Neutrophil (primary cell): Measurements from ENCODE around the gene COLQ.

DNA sequence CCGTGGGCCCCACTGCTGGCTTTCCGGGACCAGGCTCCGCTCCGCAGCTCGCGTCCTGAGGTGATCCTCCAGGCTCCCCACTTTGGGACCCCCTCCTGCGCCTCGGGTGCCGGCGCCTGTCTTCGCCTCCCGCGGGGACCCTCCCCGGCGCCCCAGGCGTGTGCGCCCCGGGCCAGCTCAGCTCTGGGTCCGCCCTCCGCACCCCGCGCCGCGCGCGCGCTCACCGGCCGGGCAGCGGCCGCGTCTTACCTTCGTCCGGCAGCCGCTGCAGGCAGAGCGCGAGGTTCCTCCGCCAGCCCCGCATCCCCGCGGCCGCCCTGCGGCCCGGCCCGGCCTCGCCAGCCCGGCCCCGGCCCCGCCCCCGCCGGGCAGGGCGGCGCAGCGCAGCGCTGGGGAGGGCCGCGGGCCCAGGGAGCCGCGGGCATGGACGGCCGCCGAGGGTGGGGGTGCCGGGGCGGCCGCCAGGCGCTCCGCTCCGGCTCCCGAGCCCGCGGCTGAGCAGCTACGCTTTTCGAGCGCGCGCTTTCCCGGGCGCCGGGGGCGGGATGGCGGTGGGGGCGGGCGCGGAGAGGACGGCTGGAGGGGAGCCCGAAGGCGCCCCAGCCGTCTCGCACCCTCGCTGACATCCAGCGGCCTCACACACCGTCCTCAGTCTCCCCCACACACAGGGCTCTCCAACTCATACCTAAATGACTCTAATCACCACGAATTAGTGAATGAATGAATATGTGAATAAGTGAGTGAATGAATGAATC is 48.7 kb upstream of the CCDC174 start:
- PRO-cap, result no peak

DNA sequence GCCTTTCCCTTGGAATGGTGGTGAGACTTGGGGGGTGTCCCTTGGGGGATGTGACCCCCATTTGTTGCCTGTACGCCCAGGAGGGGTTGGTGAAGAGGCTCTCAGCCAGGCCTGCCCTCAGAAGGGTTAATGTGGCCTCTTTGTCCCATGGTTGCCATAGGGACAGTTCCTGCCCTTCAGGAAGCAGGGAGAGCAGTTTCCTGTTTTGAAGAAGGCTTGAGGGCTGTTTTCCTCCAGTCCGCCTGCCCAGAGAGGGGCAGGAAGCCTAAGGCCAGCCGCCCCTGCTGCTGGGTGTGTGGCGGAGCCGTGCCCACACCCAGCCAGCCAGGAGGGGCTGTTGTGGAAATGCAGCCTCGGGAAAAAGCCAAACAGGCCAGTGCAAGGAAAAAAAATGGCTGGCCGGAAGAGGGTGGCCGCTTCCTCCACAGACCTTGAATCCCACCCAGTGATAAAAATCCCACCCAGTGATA is 14.5 kb upstream of the FGD5 start:
- PRO-cap, result no peak

DNA sequence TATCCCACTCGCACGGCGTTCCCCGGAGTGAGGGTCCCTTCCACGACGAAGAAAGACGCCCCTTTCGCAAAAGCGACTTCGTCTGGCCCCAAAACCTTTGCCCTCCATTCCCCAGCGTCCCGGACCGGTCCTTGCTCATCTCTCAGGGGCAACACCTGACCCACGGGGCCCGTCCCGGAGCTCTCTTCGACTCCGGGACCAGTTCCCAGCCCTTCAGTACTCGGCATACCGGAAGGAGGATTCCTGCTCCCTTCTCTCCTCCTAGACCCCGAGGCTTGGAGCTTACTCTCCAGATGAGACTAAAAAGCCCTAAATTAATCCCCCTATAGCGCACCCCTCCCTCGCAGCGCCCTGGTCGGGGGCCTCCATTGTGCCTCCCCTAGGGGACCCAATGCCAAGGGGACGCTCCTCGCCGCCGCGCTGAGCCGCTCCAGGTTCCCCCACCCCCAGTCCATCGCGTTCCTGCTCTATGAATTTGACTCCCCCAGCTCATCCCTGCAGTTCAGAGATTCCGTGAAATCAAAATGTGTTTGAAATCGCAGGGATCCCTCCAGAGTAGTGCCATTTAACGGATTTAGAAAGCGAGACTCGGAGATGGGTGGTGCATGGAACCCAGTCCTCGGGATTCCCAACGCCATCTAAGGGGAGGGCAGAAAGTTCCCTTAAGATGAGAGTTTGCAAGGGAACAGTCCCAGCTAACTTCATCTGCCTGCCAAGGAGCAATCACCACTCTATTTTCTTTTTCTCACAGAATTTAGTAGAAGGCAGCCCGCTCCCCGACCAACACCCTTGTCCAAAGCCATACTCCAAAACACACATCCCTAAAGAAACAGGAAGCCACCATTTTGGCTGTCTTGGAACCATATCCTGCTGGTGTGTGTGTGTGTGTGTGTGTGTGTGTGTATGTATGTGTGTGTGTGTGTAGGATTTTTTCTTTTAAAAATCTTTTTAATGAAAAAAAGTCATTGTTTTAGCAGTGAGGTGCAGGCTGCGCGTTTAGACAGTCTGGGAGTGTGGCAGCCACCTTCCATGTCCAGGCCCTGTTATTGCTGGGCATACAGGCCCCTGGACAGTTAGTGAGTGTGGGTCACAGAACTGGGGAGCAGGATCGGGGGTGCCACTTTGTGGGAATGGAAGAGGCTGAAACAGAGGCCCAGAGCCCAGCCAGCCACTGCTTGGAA is 7.2 kb upstream of the FGD5 start:
- PRO-cap, result no peak

GRCh38 chr3:14947776-14948502 is 556 bp downstream of the NR2C2 start:
- PRO-cap, result bidirectional peak, plus-strand start at chr3:14948204, minus-strand start at chr3:14948010; bidirectional peak, plus-strand start at chr3:14948407, minus-strand start at chr3:14948365

DNA sequence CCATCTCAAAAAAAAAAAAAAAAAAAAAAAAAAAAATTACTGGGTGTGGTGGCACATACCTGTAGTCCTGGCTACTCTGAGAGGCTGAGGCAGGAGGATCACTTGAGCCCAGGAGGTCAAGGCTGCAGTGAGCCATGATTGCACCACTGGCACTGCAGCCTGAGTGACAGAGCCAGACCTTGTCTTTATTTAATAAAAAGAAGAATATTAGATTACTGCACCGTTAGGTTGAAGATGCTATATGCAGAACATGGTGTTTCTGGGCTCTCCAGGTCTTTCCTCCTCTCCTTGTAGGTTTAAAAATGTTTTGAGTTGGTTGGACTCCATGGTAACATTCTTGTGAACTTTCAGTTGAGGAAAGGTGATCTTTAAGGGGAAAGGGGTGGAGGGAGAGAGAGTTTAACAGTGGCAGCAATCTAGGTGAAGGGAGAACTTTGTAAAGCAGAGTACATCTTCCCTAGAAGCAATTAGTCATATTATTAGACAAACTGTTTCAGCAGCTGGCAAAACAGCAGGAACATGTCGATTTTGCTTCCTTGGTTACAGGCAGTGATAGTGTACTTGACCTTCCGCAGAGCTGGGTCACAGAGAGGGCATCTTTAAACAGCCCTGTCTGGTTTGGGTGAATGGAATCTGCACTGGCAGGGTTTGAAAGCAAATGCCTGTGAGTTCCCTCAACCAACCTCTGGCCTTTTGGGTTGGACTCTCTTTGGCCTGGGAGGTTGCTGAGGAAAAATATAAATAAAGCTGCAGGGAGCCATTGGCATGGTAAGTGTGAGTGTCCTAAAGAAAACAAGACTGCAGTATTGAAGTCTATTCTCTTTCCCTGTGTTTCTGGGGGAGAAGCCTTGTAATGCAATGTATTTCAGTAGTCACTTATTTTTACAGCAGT is 42.8 kb downstream of the NR2C2 start:
- PRO-cap, result no peak

- PRO-cap, result no peak
These were observed 6.2 kb downstream of the SH3BP5 start for GRCh38 chr3:15326102-15326729.

DNA sequence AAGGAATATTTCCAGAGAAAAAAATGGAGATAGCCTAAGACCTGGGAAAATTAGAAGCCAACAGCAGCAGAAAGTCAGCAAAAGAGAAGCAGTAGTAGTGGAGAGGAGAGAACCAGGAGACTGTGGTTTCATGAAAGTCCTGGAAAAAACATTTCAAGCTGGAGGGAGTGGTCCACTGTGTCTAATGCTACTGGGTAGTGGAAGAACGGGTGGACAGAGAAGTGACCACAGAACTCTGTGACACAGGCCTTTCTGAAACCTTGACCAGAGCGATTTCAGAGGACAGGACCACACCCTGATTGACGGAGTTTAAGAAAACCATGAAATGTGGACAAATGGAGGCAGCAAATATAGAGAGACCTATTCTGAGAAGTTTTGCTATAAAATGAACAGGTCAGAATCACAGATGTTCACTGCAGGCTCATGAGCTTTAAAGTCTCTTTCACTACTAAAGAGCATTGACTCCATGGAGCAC is 15.4 kb upstream of the SH3BP5 start:
- PRO-cap, result no peak

DNA sequence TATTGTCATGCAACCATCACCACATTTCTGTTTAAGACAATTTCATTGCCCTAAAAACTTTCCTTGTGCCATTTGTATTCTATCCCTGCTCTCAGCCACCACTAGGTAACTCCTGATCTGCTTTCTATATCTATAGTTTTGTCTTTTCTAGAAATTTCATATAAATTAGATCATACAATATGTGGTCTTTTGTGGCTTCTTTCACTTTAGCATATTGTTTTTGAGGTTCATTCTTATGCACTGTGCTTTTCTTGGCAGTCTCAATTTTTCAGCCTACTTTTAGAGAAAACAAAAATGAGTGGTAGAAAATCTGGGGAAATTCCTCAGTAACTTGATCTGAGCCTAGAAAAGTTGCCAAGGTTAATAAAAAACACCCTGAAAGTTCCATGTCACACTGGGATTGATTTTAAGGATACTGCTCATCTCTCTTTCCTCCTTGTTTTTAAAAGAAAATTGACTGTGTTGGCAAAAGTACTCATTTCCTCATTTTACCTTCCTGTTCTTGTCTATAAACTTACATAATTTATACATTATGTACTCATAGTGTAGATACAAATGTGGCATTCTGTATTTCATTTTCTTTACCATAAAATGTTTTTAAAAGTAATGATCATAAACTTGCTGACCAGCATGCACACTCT is 28.4 kb upstream of the SH3BP5 start:
- PRO-cap, result no peak

DNA sequence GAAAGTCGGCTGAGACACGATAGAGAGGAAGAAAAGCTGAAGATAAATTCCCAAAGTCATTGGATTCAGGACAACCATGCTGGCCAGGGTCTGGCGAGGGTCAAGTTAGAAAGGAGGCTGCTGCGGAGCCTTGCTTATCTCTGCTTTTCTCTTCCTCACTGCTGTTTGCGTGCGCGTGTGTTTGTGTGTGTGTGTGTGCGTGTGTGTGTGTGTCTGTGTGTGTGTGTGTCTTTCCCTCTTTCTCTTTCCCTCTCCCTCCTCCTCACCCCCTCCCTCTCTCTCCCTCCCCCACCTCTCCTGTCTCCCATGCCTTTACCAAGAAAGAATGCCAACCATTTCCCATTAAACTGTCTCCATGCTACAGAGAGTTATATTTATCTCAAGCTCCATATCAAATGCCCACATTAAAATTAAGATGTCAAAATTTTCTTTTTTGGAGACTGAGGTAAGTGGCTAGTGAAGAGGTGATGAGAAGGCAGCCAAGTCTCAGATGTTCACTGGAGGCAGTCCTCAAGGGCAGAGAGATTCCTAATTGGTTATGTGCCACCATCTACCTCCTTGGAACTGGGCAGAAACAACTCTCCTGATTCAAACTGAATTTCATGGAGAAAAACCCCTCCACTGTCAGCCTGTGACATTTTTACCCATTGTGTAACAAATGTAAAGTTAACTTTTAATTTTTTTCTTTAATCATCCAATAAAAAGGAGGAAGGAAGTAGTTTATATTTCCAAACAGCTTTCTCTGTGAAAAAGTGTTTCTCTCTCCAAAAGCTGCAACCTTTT is at the start of gene COLQ:
Gene COLQ (minus strand): TSS at position 159 of the 783 bp plus-strand sequence.
- PRO-cap, result no peak

DNA sequence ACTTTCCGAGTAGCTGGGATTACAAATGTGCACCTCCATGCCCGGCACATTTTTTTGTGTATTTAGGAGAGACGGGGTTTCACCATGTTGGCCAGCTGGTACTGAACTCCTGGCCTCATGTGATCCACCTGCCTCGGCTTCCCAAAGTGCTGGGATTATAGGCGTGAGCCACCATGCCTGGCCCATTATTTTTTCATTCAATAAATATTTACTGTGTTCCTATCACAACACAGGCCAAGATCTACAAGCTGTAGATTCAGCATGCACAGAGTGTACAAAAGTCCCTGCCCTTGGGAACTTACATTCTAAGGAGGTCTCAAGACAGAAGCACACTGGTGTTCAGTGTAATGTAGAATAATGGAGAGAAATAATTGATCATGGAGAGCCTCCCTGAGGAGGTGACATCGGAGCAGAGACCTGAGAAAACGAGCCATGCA is 8.1 kb upstream of the COLQ start:
- PRO-cap, result no peak

DNA sequence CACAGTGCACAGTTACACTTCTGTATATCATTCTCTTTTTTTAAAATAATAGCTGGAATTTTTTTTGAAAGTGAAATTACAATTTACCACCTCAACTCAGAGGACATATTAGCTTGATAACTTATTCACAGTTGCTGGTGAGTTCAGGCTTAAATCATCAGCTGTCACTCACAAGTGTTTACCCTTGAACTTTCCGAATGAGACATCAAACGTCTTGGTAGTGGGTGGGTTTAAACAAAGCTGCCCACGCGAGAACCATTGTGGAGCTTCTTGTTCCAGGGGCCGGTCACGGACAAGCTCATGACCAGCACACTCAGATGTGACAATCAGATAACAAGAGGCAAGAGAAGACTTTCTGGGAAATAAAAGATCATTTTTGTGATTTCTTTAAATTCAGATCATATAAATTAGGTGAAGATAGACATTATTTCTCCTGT is 29.1 kb downstream of the BTD start:
- PRO-cap, result no peak

GRCh38 chr3:15964580-15965128 is 166.9 kb upstream of the ANKRD28 start:
- PRO-cap, result no peak

- PRO-cap, result no peak
These were observed 105.5 kb upstream of the GALNT15 start for GRCh38 chr3:16068939-16069504.

GRCh38 chr3:16085699-16086338 is 88.7 kb upstream of the GALNT15 start:
- PRO-cap, result no peak

DNA sequence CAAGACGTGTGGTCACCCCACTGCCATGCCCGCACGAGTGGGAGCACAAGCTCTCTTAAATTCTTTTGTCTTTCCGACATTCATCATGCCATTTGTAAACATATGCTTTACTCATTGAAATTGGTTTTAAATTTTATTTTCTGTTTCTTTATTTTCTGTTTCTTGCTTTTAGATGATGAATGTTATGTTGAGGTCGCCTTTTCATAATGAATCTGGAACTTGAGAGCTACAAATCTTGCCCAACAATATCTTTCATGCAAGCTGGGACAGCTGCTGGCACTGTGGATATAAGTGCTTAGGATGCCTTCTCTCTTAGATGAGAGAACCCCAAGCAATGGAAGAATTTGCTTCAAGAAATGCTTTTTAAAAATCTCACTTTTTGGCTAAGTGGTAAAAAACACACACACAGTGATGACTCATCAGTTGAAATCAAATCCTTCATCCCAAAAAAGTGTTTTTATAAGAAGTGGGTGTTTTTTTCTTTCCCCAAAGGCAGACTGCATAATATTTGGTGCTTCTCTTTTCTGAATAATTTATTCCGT is 38.5 kb upstream of the GALNT15 start:
- PRO-cap, result no peak

DNA sequence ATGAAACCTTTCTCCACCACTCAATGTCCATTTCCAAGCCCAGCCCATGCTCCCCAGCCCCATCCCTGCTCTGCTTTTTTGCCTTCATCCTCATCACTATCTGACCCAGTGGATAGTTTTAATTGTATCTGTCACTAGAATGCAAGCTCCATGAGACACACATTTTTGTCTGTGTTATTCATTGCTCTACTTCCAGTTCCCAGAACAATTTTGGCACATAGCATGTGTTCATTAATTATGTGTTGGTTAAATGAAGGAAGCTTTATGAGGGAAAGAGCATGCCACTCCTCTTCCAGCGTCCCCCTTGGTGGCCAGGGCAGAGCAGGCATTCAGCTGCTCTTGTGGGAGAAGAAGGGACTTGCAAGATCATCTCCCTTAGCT is 554 bp upstream of the GALNT15 start:
- PRO-cap, result no peak

DNA sequence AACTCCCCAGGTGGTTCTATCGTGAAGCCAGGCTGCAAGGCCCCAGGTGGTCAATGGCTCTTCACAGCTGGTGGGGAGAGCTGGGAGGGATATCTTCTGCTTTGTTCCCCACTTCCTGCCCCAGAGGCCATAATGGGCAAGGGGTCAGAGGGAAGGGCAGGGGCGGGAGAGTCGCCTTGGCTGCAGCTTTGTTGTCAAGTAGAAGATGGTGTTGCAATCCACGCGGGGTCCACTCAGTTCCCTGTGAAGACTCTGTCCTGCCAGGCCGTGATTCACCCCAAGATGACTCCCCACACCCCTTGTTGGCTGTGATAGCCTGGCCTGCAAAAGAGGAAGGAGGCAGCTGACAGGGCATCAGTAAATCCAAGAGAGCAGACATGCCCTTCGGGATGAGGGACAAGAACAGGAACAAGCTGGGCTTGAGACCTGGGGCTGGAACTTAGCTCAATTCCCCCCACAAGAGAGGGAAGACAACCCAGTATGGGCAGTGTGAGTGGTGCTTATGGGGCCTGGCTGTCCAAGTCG is 6.9 kb downstream of the GALNT15 start:
- PRO-cap, result no peak

- PRO-cap, result no peak
These were observed 57.2 kb downstream of the OXNAD1 start for GRCh38 chr3:16322101-16322718.

GRCh38 chr3:16371474-16371847 is 106.4 kb downstream of the OXNAD1 start:
- PRO-cap, result no peak

DNA sequence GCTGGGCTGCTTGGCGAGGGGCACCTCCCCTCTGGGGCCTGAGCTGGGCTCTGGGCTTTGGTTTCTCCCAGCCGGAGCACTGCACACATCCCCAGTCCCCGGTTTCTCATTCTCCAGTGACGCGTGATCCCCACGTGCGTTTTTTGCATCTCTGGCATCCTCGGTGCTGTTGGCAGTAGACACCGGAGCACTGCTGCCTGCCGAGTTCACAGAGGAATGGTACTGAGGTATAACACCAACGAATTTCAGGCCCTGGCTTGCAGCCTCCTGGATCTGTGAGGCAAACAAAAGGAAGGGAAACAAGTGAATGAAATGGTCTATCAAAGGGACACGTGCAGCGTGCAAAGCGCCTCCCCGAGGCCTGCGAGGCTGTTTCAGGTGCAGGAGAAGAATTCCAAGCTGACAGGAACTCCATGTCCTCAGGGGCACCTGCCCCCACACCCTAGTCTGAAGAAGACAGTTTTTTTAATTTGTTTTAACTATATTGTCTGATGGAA is 112.9 kb downstream of the OXNAD1 start:
- PRO-cap, result no peak